H7 (cell line): Measurements from ENCODE around the gene SCYGR2.

DNA sequence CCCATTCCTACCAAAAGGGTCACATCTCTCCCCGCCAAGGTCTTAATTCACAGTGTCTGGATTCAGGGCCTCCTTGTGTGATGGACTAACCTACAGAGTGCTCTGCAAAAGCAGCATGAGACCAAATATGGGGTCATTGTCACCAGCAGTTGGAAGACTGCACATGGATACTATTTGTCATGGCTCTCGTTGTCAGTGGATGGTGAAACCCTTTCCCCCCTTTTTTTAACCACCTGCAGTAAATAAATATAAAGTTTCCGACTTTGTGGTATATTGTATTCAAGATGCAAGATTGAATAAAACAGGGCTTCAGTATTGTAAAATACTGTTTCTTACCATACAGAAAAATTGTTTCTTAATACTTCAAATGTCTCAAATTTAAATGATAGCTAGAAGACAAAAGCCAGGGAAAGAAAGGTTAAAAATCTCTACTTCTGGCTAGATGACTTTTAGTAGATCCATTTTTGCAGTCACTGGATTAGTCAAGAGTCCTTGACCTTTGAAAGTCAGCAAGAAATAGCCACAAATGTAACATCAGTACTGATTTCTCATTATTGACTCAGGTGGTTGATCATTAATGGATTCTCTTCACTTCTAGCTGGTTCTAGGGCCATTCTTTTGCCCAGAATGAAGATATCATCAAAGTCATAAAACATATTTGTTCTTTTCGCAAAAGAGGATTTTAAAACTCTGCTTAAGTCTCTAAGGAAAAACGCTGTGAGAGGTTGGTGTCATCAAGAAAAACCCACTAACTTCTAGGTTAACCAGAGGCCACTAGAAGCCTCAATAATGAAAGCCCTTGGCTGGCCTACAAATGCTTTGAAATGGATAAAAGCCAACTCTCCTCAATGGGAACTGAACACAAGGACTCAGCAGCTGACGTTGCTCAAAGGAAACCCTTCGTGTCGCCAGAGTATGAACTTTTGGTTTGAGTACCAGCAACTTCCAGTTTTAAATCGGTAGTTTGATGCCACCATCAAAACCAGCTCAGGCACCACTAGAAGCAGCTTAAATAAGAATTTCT is 66.5 kb downstream of the IRS1 start:
- RAMPAGE, long total RNA, result no peak

DNA sequence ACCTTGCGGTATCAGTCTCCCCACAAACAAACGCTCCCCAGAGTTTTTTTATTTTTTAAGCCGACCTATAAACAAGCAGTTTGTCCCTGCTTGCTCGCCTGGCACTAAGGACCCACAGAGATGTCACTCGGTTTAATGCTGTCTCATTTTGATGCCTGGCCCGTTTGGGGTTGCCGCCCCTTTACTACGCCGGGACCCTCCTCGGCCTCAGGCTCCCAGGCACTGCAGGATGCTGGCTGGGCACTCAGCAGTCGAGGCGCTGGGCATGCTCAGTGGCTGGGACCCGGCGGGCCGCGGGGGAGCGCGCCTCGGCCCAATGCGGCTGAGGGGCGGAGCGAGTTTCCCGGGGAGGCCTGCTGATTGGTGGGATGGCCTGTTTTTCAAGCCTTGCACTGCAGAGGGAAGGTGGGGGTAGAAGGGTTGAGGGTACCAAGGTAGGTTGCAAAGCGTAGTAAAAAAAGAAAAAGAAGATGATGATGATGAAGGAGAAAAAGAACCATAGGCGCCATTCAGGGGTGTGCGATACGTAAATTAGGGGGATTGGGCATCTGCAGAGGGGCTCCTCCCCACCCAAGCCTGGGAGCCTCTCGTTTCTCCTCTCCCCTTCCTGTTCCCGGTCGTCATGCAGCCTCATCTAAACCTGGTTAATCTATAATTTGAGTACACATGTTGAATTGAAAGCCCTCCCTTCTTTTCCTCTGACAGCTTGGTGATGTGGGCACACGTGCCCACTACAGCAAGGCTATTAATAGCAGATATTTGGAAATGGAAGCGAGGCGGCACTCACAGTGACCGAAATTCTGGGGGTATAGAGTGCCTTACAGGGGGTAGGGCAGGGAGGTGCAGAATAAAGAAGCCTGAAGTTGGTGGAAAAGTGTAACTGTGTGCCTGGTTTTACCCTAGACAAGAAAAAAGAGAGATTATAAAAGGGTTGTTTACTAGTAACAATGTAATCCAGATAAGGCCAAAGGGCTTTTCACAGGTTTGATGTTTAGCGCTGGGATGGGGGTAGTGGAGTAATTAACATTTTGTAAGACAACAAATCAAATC is 1.6 kb upstream of the IRS1 start:
- RAMPAGE, long total RNA, result no peak

GRCh38 chr2:226984735-226985034 is 148.8 kb downstream of the RHBDD1 start:
- RAMPAGE, long total RNA, result no peak

DNA sequence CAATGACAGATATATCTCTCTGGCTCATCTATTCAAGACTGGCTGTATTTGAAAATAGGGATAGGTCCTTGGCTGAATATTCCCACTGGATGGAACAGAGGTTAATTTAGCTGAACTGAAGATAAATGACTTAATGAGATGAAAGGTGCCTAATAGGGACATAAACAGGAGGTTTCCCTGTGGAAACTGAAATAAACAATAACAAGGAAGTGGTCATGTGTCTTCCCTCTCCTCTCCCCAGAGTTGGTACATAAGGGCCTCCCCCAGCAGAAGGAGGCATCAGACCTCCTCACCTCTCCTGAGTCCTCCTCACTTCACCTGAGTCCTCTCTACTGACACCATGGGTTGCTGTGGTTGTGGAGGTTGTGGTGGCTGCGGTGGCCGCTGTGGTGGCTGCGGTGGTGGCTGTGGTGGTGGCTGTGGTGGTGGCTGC is at the start of gene SCYGR2:
Gene SCYGR2, plus strand, starts transcription at position 341 of the 433 bp plus-strand sequence.
- RAMPAGE, long total RNA, result no peak

GRCh38 chr2:227854061-227854336 is 17.4 kb upstream of the DAW1 start:
- RAMPAGE, long total RNA, result no peak

DNA sequence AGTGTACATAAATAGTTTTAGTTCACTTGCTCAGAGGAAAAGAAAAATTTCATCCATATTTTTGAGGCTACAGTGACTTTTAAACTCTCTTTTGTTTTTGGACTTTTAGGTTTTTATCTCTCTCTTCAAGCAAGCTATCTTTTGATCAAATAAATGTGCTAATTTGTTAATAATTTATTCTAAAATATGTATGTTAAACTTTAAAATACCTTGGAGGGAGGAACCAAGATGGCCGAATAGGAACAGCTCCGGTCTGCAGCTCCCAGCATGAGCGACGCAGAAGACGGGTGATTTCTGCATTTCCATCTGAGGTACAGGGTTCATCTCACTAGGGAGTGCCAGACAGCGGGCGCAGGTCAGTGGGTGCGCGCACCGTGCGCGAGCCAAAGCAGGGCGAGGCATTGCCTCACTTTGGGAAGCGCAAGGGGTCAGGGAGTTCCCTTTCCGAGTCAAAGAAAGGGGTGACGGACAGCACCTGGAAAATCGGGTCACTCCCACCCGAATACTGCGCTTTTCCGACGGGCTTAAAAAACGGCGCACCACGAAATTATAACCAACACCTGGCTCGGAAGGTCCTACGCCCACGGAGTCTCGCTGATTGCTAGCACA is 386.7 kb upstream of the SPHKAP start:
- RAMPAGE, long total RNA, result no peak

DNA sequence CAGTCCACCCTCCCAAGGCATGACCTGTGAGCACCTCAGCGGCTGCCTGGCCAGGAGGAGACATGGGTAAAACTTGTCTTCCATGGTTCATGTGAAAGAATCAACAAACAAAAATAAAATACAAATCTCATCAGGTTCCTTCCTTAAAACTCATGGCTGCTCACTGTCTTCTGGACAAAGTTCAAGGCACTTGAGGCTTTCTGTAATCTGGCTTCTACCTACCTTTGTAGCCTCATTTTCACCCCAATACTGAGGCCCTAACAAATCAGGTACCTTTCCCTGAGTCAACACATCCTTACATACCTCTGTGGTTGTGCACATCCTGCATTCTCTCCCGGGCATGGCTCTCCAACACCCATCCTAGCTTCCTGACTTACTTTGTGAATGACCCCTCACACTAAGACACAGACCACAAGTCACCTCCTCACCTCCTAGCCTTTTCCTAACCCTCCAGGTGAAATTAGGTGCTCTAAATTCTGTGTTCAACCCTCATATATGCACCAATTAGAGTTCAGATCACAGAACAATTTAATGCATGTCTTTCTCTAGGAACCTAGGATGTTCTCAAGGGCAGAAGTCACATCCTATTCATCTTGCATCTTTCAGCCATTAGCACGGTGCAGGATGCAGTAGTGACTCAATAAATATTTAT is 190.9 kb downstream of the PID1 start:
- RAMPAGE, long total RNA, result no peak

DNA sequence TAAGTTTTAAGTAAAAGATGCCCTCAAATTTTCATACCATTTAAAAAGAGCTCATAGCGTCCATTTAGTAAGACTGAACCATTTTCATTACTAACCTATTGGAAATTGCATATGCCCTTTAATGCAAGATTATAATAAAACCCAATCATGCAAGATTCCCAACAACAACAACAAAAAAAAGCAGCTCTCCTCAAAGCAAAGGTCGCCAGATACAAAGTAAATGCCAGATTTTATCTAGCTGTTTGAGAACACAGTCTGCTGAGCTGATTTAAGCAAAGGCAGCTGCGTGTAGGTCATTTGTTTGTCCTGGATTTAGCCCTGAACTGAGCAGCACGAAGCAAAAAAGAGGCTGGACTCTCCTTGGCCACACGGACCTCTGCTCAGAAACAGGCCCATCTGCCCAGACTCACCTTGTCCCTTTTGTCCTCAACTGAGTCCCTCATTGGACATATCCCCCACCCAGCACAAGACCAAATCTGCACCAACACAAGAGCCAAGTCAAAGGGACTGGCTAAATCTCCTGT is 91.5 kb downstream of the PID1 start:
- RAMPAGE, long total RNA, result no peak

- RAMPAGE, long total RNA, result no peak
Measured at GRCh38 chr2:229408163-229408831, 137.2 kb upstream of the PID1 start.

DNA sequence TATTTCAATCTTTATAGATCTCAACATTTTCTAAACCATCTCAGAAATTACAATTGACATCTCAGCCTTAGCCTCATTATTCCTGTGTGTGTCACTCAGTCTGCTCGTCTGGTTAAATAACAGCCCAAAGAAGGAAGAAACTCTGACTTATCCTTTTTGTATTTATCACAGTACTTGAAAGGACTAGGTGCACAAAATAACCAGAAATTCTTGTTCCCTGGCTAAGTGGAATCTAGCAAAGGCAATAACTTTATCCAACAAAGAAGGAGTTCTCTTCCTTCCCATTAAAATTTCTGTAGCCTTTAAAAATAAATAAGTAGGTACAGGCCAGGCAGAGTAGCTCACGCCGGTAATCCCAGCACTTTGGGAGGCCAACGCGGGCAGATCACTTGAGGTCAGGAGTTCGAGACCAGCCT is 139.9 kb upstream of the PID1 start:
- RAMPAGE, long total RNA, result no peak

DNA sequence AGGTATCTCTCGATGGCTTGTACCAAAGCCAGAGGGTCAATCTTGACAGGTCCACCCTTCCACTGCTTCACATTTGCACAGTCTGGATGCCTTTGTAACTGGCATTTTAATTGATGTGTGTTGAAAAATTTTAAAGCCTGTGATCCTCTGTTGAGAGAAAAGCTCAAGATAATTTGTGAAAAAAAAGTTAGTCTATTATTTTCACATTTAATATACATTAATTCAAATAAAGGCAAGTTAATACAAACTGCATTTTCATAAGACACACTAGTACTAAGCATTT is 78.6 kb upstream of the DNER start:
- RAMPAGE, long total RNA, result no peak

DNA sequence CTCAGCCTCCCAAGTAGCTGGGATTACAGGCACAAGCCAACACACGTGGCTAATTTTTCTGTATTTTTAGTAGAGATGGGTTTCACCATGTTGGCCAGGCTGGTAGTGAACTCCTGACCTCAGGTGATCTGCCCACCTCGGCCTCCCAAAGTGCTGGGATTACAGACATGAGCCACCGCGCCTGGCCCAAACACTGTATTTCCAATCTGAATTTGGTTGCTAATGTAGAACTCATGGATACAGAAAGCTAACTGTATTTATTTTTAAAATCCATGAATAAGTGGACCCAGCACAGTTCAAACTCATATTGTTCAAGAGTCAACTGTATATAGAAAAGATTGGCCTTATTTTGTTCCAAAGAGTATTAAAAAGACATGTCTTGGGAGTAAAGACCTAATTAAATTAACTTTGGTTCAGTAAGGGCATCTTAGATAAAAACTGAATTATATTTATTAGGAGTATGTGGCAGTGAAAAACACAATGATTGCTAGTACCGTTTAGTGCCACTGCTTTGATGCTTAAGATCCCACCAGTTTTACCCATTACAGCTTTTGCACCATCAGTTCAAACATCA is 101.0 kb downstream of the TRIP12 start:
- RAMPAGE, long total RNA, result no peak

GRCh38 chr2:230217421-230217899 is 2.3 kb downstream of the SP110 start:
- RAMPAGE, long total RNA, result no peak

DNA sequence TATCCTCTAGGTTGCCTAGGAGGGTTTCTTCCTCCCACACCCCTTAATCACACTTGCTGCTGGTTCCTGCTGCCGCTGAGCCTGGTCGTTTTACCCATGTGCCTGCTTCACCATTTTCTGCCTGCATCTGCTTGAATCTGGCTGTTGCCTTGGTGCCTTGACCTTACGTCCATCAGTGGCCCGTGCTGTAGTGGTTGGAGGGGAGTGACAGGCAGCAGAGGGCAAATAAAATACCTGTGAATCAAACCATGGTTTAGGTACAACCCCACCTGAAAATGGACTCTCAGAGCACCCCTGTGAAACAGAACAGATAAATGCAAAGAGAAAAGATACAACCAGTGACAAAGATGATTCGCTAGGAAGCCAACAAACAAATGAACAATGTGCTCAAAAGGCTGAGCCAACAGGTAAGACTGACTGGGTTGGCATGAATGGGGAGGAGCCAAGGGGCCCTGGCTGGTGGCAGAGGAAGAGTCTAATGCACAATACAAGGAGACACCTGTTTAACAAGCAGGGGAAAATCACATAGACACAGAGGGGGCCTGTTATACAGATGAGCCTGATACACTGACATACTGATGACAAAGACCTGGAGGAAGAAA is 33.4 kb downstream of the SP100 start:
- RAMPAGE, long total RNA, result no peak

GRCh38 chr2:230449950-230450340 is 33.9 kb downstream of the SP100 start:
- RAMPAGE, long total RNA, result no peak

GRCh38 chr2:230469972-230470285 is 53.9 kb downstream of the SP100 start:
- RAMPAGE, long total RNA, result no peak

DNA sequence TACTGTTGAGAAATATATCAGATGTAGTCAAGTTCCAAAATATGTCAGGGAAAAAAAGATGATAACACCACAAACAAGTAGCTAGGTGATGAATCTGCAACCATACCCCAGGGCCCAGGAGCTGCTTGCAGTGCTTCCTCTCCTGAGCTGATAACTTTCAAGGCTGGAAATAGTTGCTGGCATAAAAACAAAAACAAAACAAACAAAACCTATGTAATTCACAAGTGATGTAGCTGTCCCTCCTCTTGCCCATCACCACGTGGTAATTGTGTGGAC is 82.6 kb downstream of the SP100 start:
- RAMPAGE, long total RNA, result no peak

DNA sequence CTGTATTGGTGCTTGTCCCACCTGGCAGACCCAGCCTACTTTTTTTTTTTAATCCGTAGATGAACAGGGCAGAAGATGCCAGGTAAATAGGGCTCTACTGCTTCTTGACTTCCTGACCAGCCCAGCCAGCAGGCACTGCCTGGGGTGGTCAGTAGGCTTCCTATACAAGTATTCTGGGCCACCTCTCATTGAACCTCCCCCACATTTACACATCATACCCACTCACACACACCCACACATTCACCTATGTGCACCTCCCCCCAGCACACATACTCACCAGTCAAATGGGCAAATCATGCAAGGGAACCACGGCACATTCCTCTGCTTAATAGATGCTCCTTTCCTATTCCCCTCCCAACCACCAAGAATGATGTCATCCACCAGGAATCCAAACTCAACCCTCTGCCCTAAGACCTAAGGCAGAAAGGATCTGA is 21.8 kb upstream of the CAB39 start:
- RAMPAGE, long total RNA, result no peak

DNA sequence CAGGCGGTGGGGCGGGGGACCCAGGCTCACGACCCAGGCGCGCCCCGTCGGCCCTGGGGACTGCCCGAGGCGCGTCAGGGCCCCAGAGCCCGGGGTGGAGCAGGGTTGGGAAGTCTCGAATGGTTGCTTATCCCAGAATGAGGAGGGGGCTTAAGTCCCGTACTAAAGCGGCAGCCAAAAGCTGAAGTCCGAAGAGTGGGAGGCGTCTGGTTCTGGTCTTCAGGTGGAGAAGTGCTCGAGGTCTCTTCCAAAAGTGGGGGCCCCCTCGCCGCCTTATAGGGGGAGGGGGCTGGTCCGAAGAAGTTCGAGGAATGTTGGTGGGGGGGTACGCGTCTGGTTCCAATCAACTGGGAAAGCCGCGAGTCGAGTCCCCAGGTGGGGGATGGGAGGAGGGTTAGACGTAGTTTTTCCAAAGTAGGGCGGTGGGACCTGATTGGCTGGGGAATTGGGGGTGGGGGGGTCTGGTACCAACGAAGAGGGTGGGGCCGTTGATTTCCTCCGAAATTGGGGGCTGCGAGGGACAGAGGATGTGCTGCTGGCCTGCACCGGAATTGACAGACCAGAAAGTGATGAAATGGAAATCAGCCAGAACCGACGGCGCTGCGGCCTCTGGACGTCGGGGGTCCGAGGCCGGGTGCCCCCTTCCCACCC is 547 bp downstream of the ITM2C start:
- RAMPAGE, long total RNA, result no peak

DNA sequence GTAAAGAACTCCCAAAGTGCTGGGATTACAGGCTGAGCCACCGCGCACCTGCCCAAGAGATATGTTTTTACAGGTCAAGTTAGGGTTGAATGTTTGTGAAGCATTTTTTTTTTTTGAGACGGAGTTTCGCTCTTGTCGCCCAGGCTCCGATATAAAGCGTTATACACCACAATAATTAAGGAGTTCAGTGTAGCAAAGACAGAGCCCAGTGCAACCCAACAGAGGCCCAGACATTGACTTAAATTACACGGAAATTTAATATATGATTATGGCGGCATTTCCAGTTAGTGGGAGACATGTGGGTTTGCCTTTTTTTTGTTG is 15.3 kb downstream of the ITM2C start:
- RAMPAGE, long total RNA, result no peak